Hair follicle dermal papilla cell (primary cell): ENCODE measurements around the genes RASGEF1C, BTNL3 and OR2V2.

DNA sequence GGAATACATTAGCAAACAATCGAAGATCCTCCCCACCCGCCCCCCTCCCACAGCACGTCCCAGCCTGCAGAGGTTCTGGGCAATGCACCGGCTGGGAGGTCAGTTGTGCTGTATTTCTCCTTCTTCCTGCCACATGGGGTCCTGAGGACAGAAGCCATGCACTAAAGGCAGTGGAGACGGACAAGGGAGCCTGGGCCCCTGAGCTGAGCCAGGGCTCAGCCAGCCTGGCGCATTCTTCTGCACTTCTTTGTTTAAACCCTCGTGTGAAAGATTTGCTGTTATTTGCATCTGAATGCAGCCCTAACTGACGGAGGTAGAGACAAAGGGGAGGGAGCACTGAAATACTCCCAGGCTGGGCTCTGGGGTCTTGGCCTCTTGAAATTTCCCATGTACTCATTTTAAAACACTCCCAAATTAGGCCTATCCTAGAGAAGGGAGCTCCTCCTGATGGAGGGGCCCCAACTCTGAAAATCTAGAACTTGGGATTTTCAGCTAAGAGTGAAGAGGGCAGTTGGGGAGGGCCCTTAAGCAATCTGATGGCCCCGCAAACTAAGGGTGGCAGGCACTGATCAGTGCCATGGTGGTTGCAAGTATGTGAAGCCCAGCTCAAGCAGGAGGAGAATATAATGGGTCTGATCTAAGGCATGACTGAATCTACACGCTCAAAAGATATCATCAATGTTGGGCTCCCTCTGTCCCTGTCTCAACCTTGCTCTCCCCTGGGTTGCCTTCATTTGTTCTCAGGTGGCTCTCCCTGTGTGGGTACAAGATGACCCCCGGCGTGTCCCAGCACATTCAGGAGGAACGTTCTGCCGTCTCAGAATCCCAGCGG is 11.7 kb upstream of the RNF130 start:
- CAGE, long polyA plus RNA, result no peak

DNA sequence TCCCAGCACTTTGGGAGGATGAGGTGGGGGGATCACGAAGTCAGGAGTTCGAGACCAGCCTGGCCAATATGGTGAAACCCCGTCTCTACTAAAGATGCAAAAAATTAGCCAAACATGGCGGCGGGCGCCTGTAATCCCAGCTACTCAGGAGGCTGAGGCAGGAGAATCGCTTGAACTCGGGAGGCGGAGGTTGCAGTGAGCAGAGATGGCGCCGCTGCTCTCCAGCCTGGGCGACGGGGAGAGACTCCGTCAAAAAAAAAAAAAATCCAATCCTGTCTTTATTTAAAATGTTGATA is 18.2 kb upstream of the RNF130 start:
- CAGE, long polyA plus RNA, result no peak

GRCh38 chr5:180208982-180209628 is at the start of gene RASGEF1C:
RASGEF1C (minus strand) TSS chr5:180209211.
- CAGE, long polyA plus RNA, result no peak

- CAGE, long polyA plus RNA, result no peak
Observed at GRCh38 chr5:180300974-180301749, 9.3 kb upstream of the MAPK9 start.

GRCh38 chr5:180313587-180314327 is 21.9 kb upstream of the MAPK9 start:
- CAGE, long polyA plus RNA, result no peak

GRCh38 chr5:180347737-180348068 is 5.4 kb downstream of the GFPT2 start:
- CAGE, long polyA plus RNA, result no peak

DNA sequence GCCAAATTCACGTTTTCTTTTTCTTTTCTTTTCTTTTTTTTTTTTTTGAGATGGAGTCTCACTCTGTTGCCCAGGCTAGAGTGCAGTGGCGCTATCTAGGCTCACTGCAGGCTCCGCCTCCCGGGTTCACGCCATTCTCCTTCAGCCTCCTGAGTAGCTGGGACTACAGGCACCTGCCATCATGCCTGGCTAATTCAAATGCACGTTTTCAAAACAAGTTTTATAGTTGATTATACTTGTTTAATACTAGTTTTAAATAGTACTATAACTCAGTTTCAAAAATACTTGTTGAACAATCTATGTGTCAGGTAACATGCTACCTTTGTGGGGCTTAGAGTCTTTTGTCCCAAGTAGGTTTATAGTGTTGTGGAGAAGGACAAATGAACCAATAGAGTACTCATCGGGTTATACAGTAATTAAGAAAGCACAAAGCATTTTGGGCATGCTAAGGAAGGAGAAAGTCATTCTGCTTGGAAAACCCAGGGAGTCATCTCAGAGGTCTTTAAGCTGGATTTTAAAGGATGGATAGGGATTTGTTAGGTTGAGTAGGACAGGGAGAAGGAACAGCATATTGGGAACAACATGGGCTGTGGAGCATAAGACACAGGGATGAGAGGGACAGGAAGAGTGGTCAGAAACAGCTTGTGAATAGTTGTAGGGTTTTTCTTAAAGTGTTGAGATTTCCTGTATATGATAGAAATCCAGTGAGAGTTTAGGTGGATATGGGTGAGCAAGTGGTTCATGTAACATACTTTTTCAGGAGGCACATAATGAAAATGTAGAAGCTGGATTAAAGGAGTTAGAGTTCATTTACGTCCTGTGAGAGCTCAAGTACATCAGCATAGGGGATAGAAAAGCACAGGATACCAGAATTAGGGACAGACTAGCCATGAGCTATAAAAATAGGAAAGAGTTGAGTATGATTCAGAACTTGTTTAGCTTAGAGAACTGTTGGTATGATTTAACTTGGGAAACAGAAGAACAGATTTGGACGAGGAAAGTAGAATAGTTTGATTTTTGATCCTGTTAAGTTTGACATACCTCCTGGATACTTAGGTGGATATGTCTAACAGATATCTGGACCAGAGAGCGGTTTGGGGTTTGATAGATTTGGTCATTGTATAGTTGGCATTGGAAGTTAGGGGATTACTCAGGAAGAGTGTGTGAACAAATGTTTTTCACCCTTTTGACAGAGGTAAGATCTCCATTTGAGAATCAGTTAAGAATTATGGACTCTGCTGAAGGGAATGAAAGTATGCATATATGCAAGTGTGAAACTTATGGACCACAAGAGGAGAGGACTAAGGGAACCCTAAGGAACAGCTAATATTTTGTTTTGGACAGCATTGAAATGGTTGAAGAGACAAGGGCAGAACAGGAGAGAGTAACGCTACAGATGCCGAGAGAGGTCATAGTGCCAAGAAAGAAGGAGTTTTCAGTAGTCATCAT is 6.8 kb downstream of the CNOT6 start:
- CAGE, long polyA plus RNA, result no peak

DNA sequence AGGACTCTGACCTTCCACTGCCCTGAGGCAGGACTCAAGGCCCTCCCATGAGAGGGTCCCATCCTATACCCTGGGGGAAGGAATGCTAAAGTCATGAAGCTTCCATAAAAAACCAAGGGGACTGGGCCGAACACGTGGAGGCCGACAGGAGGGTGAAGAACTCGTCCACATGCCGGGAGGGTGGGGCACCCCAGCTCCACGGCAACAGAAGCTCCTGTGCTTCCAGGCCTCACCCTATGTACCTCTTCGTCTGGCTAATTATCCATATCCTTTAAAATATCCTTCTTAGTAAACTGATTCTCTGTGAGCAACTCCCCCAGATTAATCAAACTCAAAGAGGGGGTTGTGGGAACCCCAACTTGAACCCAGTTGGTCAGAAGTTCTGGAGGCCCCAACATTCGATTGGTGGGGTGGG is 19.2 kb downstream of the MGAT1 start:
- CAGE, long polyA plus RNA, result no peak

GRCh38 chr5:180787056-180787530 is 15.5 kb downstream of the MGAT1 start:
- CAGE, long polyA plus RNA, result no peak

DNA sequence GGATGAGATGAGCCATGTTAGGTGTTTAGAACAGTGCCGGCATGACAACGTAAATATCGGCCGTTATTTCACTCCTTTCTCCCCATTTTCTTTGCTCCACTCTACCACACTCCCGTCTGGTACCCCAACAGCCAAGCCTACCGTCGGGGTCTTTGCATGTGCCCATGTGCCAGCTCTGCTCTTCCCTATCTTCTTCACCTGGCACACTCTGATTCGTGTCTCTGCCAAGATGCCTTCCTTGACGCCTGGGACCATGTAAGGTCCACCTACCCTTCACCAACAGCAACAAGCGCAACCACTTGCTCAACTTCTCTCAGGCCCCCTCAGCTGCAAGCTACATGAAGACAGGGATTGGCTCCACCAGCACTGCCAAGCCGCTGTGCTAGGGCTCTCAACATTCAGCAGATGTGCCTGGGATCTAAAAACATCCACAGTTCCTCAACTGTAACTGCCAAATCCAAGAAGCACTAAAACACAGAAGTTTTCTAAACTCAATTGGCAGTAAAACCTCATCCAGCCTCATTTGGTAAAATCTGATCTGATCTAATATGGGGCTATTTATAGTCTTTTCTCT is 4.4 kb downstream of the MGAT1 start:
- CAGE, long polyA plus RNA, result no peak

GRCh38 chr5:180803546-180804328 is 1.1 kb upstream of the MGAT1 start:
- CAGE, long polyA plus RNA, result no peak

DNA sequence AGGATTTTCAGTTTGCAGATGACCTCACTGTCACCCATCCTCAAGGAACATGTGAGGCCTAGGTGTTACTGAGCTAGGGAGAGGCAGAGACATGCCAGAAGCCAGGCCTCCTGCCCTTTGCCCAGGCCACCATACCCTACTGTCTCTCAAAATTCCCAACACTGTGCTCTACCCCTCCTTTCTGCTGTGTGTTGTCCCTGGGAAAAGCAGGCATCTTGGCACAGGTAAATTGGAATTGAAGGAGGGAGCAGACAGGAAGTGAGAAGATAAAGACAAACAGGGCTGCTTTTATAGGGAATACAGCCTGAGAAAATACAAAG is 4.5 kb upstream of the MGAT1 start:
- CAGE, long polyA plus RNA, result no peak

DNA sequence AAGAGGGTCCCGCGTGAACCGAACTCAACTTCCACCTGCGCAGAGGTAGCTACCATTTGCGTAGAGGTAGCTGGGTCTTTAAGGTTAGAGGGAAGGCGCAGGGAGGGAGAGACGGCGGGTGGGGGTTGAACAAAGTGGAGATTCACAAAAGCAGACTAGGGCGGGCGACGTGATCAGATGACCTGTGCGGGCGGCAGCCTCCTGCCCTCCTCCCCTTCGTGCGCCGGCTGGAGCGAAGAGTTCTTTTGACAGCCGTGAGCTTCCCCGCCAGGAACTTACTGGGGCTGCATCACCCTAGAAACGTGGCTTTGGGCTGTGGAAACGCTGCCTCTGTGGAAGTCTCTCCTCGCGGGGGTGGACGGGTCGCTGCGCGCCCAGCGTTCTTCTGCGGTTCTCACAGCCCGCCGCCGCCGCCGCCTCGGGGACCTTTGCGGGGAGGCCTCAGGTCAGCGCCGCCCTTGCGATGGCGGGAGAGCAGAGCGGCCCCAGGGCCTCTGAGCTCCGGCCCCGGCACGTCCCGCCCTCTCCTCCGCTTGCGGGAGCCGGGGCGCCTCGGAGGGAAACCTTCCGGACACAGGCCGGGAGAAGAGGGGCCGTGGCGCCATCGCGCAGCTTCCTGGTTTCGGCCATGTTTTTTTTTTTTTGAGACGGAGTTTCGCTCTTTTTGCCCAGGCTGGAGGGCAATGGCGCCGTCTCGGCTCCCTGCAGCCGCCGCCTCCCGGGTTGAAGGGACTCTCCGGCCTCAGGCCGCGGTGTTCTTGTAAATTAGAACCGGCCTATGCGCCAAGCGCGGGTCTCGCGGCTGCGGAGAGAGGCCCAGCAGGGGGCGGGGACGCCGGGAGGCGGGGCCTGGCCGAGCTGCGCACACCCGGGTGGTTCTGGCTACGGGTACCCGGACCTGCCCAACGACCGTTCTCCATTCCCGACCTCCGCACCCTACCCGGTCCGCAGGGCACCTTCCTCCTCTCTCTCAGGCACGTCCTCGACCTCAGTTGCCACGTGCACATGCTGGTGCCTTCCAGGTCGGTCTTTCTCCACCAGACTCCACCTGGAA is 28.5 kb upstream of the MGAT1 start:
- CAGE, long polyA plus RNA, result no peak

- CAGE, long polyA plus RNA, result no peak
Observed at GRCh38 chr5:180862699-180863194, 1.7 kb upstream of the ZFP62 start.

GRCh38 chr5:180988622-180989158 is at the start of gene BTNL3:
BTNL3 (plus strand) TSS chr5:180988846.
- CAGE, long polyA plus RNA, result no peak

DNA sequence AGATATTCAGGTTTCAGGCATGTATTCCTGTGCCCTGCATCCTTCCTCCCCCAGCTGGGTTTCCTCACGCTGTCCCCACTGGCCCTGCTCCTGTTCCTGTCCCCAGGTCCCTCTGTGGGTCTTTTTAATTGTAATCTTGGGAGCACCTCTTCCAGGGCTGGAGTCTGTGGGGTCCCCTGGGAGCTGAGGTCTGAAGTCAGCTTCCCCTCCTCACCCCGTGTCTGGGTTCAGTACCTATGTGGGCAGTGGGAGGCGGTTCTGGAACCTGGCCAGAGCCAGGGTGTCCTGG is at the start of gene OR2V2:
TSS of gene OR2V2 (plus strand) at position 226 of the 289 bp plus-strand sequence.
- CAGE, long polyA plus RNA, result no peak

DNA sequence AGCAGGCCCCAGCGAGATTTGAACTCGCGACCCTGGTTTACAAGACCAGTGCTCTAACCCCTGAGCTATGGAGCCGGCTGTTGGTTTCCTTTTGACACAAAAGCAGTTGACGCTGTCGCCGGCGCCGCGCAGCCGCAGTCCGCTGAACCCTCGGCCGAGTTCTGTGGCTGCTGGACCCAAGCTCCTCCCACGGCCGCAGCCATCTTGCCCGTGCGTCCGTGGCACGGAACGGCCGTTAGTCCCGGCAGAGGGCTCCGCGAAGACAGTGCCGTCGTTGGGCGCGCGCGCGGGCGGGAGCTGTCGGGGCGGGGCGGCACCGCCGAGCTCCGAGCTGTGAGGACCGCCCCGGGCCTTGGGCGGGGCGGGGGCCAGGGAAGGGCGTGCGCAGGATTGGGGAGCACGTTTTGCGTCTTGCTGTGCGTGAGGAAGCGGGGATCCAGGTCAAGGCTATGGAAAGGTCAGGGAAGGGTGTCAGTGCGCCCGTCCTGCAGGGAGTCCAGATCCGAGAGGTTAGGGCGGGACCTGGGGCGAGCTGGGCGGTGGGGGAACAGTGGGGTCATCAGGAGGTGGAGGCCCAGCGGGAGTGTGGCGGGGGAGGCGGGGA is 13.2 kb downstream of the TRIM7 start:
- CAGE, long polyA plus RNA, result no peak

DNA sequence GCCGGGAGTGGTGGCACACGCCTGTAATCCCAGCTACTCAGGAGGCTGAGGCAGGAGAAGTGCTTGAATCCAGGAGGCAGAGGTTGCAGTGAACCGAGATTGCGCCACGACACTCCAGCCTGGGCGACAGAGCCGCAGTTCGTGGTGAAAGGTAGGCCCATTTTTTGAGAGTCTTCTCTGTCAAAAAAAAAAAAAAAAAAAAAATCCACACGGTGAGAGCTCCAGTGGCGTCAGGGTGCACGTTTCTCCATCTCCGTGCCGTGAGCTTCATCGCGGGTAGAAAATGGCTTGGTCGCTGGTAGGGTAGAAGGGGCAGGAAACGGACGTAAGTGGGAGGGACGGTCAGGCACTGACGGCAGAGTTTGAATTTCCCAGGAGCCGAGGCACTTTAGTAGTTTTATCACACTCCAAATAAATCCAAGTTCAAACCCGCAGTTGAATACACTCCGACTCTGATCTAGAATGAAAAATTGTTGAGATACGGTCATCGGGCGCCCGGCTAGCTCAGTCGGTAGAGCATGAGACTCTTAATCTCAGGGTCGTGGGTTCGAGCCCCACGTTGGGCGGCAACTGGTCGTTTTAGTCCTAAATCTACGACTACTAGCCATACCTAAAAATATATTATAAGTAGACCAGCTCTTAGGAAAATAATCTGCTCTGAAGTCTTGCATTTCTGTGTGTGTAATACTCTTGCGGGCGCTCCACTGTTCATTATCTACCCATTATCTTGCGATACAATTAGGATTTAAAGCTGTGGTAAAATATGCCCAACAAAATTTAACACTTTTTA is 2.5 kb upstream of the TRIM7 start:
- CAGE, long polyA plus RNA, result no peak

DNA sequence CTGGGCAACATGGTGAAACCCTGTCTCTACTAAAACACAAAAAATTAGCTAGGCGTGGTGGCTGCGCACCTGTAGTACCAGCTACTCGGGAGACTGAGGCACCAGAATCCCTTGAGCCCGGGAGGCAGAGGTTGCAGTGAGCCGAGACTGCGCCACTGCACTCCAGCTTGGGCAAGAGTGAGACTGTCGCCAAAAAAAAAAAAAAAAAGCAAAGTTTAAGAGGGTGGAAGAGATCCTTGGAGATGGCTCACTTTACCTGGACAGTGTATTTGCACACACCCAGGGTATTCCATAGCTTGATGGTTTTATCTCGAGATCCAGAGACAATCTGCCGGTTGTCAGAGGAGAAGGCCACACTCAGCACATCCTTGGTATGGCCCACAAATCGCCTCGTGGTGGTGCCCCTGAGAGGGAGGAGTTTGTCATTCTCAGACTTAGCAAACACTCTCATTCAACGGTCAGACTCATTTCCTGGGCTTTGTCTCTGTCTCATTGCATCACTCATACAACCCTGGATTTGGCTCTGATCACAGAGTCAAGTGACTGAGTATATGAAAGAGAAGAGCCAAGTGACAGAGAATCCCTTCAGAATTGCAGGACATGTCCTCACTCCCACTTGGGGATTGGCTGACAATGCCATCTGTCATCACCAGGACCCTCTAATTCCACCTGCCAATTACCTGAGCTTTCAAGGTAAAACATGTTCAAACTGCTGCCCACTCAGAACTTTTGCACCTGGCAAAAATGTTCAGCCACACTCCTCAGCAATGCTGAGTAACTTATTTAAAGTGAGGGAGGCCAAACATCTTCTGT is 2.3 kb downstream of the RACK1 start:
- CAGE, long polyA plus RNA, result no peak